Myometrial cell (primary cell): ENCODE results near the genes H2AB2 and TMLHE.

GRCh38 chrX:154383973-154384664, 5.0 kb downstream of the EMD start:
- RAMPAGE, long total RNA = no peak

DNA sequence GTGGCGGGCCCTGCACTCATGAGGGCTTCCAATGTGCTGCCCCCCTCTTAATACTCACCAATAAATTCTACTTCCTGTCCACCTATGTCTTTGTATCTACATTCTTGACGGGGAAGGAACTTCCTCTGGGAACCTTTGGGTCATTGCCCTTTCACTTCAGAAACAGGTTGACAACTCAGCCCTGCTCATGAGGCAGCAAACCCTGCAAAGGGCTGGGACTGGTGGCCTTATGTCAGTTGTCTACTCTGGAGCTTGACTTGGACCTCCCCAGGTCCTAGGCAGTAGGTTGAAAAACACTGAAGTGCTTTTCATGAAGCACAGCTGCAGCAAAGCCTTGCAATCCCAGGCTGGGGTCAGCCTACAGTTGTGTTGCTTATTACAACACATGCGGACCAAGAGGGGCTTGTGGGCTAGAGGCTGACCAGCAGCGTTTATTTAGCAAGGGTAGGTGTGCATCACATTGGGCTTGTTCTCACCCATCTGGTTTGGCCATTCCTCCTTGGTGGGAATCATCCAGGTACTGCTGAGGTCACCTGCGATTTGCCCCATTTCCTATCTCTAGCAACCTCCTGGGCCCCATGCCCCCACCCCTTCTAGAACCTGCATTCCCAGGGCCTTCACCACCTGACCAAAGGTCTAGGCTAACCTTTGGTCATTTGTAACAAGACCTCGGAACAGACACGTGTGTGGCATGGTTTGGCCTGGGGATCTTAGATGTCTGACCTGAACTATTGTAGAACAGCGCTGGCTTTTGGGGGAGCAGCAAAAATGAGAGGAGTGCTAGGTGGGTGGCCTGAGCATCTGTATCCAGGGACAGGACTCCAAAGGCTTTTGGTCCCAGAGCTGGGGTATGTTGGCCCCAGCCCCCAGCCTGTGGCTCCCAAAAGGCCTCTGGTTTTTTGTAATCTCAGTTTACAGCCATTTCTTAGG, 2.9 kb downstream of the RPL10 start:
- RAMPAGE, long total RNA = no peak

GRCh38 chrX:154418388-154419156, 7.2 kb downstream of the TAFAZZIN start:
- RAMPAGE, long total RNA = no peak

DNA sequence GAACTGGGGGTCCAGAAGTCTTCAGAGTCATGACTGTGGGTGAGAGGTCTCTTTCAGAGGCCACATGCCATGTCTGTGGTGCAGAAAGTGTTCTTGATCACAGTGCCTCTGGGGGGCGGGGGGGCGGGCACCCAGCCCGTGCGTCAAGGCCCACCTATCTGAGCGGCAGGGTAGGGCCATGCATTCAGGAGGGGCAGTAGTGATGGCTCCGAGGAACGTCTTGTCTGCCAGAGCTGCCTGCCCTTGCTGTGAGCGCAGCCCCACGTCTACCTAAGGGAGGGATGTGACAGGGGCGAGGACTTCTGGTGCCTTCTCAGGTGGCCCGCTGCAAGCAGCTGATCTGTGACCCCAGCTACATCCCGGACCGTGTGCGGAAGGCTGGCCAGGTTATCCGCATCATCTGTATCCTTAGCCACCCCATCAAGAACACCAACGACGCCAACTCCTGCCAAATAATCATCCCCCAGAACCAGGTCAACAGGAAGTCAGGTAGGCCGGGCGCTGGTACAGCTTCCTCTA, 2.6 kb upstream of the FAM50A start:
- RAMPAGE, long total RNA = no peak

DNA sequence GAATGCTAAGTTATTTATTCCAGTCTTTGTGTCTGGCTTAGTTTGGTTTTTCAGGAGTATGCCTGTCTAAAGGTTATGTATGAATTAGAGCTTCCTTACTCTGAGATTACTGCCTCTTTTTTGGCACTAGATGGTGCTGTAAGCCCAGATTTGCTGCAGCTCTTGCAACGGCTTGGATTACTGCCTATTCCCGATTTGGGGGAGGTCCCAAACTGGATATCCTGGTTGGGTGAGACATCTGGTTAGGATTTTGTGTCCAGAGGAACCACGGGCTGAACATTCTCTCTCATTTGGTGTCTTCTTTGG, 31.8 kb downstream of the F8A1 start:
- RAMPAGE, long total RNA = no peak

DNA sequence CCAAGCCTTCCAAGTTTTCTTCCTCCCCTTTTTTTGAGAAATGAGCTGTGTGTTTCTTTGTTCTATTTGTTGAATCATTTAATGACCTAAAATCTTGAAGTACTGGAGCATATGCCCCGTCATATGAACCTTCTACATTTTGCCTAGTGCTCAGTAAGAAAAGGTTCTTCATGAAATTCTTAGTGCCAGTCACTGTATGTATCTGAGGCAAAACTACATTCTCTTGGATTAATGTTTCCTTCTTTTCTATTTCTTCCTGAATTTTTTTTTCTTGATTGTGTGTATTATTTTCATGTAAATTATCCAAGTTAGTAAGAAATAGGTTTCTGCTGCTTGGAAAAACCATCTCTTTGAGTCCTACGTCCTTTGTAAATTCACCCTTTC, 43.7 kb downstream of the F8A1 start:
- RAMPAGE, long total RNA = no peak

DNA sequence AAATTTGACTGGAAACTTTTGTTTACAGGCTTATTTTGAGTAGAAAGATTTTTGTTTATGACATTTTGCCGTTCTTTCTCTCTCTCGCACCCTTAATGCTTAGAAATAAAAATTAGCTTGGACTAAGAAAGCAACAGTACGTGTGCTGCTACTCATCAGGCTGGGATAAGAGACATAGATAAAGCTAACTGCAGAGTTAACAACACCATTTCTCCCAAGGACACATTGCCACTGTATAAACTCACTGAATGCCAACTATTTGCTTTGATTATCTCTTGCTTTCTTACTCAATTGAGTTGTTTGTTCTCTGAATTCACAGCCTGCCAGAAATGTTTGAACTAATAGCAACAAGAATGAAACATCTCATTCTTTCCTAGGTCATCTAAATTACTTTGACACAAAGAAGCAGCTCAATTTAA, 34.6 kb downstream of the F8 start:
- RAMPAGE, long total RNA = no peak

- RAMPAGE, long total RNA = no peak
Observed at GRCh38 chrX:155009857-155010278, 12.7 kb downstream of the F8 start.

GRCh38 chrX:155334037-155334353, 419 bp downstream of the CLIC2 start:
- RAMPAGE, long total RNA = no peak

- RAMPAGE, long total RNA = no peak
Observed at GRCh38 chrX:155380429-155380924, at the start of gene H2AB2. Gene H2AB2 (plus strand): TSS chrX:155380709.

GRCh38 chrX:155612823-155613428, at the start of gene TMLHE:
Gene TMLHE (minus strand): TSS chrX:155612952.
- RAMPAGE, long total RNA = start-site peak on the minus strand at chrX:155612895-155612925, 89 and 159 reads in 2 replicates

DNA sequence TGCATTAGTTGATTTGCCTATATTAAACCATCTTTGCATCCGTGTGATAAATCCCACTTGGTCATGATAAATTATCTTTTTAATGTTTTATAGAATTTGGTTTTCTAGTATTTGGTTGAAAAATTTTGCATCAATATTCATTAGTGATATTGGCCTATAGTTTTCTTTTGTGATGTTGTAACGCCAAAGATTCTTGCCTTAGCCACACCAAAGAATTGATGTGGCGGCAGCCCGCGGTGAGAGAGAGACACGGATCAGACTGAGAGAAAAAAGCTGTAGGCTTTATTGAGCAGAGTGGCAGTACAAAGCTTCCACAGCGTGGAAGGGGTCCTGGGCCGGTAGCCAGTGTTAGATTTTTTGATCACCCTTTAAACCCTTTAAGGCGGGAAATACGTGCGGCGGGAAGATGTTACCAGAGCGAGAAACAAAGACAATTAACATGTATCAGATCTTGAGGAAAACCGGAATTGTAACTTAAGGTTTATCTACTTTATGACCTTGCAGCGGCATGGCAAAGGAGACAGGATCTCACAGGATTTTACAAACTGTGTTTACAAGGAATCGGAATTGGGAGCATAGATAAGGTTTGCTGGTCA, 28.6 kb upstream of the TMLHE start:
- RAMPAGE, long total RNA = no peak

DNA sequence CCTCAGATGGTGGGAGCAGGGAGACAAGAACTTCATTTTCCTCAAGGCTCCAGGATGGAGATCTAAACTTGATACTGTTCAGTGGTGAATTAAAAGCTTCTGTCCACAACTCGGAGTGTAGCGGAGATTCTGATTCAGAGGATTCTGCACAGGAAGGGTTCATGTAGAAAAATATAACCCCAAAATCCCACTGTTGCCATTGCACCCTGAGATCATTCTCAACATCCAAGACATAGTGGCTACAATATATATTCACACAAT, 30.4 kb upstream of the IL9R start:
- RAMPAGE, long total RNA = no peak